ENCODE results near the gene IL24.

DNA sequence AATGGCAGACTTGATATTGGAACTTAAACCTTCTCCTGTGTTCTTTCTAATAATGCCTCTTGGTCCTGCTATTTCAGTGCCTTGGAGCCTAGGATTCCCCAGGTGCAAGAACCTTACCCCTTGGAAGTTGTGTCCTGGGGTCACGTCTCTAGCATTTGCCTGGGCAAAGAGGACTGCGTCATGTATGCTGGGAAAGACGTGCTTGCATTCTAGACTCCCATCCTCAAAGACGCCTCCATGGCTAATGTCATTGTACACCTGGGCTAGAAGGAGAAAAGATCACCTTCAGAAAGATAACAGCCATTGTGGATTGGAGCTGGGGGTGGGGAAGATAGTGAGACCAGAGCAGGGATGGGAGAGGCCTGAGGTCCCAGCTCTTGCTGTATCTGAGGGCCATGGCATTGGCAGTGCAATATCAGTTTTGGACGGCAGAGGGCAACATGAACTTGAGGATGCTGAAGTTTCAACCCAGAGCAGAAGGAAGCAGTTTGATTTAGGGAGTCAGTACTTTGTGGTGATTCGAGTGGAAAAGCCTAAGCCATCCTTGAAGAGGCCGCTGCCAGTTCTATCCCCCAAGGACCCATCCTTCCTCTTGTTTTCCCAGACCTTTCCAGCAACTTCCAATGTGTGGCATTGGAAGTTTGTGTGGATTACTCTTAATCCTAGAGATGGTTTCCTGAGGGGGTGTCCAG, 24.4 kb downstream of the SLC26A9 start:
- PRO-cap: no peak
- RAMPAGE, long total RNA, 3 experiments: no peak in any of the 3 experiments

DNA sequence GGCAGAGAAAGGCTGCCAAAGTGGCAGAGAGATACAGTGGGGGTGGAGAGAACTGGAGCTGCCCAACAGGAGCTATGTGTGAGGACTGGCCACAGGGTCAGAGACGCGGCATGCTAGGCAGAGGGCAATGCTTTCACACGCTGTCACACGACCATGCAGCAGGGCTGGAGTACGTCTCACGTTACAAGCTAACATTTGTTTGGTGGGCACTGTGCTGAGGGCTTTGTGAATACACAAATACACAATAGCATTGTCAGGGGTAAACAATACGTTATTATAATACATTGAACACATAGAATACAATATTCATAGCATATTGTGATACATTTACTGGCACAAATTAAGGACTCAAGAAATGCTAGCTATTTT, 4.7 kb downstream of the RAB7B start:
- PRO-cap: no peak
- RAMPAGE, long total RNA, 3 experiments: no peak in any of the 3 experiments

DNA sequence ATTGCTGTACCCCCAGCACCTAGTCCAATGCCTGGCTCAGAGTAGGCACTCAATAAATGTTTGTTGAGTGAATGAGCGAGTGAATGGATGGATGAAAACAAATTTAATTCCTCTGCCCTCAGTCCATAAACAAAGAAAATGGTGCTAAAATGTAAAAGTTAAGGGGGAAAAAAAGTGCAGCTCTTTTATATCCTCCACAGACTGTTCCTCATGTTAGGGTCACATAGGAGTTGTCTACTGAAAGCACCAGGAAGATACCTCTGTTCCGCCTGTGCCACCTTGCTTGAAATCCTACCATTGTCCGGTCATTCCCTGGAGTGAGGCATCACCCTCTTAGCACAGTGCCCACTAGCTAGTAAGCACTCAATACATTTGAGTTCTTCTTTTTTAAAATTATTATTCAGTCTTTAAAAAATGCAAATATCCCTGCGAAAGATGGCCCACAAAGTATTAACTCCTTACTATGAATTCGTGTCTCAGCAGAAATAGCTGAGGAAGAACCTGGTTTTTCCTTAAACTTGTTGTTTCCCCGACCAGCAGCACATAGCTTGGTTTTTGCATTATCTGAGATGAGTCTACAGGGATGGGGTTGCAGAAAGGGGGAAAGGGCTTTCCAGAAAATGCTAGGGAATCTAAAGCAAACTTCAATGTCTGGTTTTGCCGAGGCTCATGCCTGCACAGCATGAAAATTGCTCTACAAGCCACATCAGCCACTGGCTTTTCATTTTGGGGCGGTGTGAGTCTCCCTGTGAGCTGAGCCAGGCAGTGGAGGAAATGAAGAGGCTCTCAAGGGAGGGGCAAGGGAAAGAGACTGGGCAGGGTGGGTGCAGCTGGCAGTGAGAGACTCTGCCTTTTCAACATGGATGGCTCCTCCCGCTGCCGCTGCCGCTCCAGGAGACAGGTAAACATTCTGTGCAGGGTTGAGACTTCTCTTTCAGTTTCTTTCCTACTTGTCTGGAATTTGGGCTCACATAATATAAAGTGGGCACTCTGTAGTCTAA, 11.0 kb upstream of the CTSE start:
- PRO-cap: no peak
- RAMPAGE, long total RNA, 3 experiments: no peak in any of the 3 experiments

DNA sequence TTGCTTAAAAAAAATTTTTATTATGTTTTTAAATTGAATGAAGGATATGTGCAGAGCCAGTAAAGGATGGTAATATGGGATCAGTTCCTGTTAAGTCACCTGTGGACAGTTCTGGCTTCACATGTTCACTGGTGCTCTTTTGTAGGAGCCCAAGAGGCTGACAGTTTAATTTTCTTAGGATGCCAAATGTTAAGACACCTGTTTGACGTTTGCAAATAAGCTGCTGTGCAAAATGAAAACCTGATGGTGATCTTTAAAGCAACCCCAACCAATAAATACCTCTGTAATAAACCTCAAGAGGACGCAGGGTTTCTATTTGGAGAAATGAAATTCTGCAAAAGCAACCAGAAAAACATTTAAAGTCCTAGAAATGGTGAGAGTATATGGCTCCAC, 5.8 kb upstream of the RHEX start:
- PRO-cap: no peak
- RAMPAGE, long total RNA, 3 experiments: no peak in any of the 3 experiments

- PRO-cap: no peak
- RAMPAGE, long total RNA, 3 experiments: start-site peak on the minus strand in 3 of 3 experiments, at chr1:206203993-206204078 at its widest, 5 to 13 reads per replicate
Observed at GRCh38 chr1:206203945-206204743, 803 bp downstream of the SRGAP2 start.

DNA sequence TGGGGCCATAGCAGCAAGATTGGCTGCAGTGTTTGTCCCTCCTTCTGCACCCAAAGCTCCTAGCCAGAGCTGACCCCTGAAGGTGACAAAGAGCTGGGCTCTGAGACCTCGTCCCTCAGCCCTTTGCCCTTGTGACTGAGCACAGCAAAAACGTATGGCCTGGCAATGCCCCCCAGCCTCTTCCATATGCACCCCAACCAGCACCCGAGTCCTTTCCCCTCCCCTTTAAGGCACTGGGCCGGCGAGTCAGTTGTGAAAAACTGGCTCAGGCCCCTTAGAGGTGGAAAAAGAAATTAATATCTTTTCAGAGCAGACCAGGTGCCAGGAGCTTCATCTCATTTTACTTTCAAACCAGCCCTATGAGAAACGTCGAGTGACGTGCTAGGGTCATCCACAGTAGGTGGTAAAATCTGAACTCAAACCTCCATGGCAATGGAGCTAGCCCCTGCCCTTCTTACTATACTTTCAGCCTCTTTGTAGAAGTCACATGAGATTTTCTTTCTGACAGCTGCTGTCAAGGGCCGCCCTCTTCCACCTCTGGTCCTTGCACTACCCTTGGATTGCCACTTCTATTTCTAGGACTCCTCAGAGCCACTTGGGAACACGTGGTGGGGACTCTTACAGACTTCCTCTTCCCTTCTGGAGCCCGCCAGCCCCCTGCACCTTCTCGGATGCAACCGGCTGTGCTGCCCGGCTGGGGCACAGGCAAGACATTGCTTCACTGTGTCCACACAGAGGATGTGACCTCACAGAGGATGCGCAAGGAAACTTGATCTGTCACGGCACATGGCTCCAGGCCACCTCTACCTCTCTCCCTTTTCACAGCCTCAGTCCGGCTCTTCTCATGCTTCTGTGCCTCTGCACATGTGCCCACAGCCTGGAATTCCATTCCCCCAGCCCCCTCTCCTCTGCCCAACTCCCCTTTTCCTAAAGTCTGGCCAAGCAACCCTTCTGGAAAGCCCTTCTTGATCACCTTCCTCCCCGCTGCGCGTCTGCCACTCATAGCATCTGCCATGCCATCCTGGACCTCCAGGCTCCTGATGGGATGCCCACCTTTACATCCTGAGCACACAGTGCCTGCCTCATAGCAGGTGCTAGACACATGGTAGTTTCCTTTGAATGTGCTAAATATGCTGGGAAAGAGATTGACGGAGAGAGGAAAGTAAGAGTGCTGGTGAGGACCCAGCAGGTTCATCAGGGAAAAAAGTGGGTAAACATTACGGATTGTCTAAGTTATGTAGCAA, 2.4 kb upstream of the IKBKE start:
- PRO-cap: no peak
- RAMPAGE, long total RNA, 3 experiments: no peak in any of the 3 experiments

GRCh38 chr1:206503915-206504626, 3.3 kb upstream of the RASSF5 start:
- PRO-cap: no peak
- RAMPAGE, long total RNA, 3 experiments: no peak in any of the 3 experiments

DNA sequence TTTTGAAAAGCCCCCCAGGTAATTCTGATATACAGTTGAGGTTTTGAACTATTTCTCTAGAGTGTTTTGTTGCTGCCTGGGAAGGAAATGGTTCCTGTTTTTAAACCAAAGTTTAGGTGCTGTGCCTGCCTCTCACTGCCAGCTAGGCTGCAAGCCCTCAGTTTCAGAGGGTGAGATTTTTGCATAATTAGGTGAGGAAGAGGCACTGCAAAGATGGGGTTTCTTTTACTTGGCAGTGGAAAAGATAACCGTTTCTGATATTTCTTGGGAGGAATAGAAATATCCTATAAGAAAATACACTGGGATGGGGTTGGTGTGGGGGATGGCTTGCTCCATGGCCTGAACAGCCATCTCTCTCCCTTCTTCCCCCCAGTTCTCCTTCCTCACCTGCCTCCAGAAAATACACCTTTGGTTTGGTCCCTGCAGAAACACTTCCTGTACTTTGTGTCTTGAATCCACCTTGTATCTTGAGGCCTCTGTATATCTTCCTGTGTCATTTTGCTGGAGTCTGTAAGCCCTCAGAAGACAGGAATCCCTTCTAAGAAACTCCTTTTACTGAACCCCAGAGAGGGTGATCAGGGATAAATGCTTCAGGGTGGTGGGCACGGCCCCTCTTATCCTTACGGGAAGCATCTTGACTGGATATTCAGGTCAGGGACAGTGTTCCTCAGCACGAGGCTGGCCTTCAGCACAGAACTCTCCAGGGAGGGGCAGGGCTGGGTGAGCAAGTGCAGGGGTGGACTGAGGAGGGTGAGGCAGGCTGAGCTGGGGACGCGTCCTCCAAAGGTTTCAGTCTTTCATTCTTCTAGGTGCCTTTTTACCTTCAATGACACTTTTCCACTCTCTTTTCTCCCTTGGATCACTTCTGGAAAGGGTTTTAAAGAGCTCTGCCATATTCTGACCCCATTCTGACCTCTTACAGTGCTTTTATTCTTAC, 52.1 kb downstream of the RASSF5 start:
- PRO-cap: no peak
- RAMPAGE, long total RNA, 3 experiments: no peak in any of the 3 experiments

GRCh38 chr1:206608395-206608780, 3.9 kb downstream of the EIF2D start:
- PRO-cap: no peak
- RAMPAGE, long total RNA, 3 experiments: no peak in any of the 3 experiments

- PRO-cap: no peak
- RAMPAGE, long total RNA, 3 experiments: no peak in any of the 3 experiments
Observed at GRCh38 chr1:206666951-206667332, 17.8 kb upstream of the MAPKAPK2 start.

DNA sequence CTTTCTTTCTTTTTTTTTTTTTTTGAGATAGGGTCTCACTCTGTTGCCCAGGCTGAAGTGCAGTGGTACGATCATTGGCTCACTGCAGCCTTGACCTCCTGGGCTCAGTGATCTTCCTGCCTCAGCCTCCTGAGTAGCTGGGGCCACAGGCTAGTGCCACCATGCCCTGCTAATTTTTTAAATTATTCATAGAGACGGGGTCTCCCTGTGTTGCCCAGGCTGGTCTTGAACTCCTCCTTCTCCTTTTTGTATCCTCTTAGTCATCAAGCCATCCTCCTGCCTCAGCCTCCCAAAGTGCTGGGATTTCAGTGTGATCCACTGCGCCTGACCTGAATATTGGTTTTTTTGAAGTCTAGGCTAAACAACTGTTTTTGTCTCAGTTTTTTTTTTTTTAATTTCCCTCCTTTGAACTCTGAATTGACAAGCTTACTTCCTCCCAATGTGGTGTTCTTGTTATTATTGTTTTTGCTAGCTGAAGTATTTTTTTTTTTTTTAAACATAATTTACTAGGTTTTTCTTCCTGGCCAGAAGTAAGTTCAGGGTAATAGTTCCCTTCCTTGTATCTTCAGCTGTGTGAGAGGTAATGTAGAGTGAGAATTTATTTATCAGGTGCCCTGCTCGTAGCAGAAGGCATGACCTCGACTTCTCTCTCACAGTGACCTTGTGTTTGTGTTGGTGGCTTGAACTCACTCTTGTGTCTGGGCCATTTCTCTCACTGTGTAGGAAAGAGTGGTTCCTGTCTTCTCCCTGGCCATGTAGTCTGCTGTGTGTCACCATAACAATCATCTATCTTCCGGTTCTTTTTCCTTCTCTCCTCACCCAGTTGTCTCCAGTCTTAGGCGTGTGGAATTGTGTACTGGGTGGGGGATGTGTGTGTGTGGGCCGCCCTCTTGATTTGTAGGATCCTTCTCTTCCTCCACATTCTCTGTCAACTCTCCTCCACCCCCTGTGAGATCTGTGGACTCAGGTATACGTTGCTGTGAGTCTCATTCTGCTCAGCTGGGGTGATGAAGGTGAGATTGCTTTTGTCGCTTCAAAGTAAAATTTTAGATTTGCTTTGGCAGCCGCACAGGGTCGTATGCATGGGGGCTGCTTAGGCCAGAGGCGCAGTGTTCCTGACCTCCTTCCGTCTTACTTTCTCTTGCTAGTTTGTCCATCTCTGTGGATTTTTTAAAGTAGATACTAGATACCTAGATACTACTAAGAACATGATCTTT, 31.3 kb downstream of the MAPKAPK2 start:
- PRO-cap: no peak
- RAMPAGE, long total RNA, 3 experiments: no peak in any of the 3 experiments

GRCh38 chr1:206722875-206723369, 38.2 kb downstream of the MAPKAPK2 start:
- PRO-cap: no peak
- RAMPAGE, long total RNA, 3 experiments: no peak in any of the 3 experiments

DNA sequence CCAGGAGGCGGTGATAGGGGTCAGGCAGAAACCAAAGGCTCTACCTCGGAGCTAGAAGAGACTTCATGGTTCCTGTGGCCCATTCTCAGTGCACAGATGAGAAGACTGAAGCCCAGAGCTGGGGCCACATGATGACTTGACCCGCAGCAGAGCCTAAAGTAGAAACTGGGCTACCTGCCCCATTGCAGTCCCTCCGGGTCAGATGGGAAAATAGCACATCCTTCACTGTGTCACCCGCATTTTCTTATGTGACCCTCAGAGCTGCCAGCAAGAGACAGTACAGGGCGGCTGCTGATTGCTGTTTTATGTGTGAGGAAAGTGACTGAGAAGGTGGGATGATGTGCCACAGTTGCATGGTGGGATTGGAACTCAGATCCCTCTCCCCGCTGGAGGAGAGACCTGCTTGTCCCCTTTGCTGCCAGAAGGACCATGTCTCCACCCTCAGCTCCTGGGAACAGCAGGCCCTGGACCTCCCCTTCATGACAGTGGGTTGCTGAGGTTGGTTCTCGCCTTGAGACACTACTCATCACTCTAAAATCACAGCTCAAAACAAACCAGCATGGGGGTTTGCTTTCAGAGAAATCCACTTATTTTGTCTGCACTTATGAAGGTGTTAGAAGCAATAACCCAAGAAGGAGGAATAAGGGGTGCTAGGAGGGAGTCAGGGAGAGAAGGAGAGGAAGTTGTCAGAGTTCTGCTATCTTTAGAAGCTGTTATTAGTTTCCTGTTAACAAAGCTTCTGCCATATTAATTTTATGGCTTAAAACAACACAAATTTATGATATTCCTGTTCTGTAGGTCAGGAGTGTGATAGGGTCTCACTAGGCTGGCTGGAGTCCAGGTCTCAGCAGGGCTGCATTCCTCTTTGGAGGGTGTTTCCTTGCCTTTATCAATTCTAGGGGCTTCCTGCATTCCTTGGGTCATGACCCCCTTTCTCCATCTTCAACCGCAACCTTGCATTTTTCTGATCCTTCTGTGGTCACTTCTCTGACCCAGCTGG, 35.6 kb upstream of the IL19 start:
- PRO-cap: no peak
- RAMPAGE, long total RNA, 3 experiments: no peak in any of the 3 experiments

- PRO-cap: no peak
- RAMPAGE, long total RNA, 3 experiments: no peak in any of the 3 experiments
Observed at GRCh38 chr1:206803098-206803642, 30.9 kb upstream of the IL10 start.

GRCh38 chr1:206897187-206897825, at the start of gene IL24:
Gene IL24 (plus strand): TSS chr1:206897443.
- PRO-cap: no peak
- RAMPAGE, long total RNA, 3 experiments: no peak in any of the 3 experiments

GRCh38 chr1:206924528-206925292, 3.0 kb upstream of the FCMR start:
- PRO-cap: no peak
- RAMPAGE, long total RNA, 3 experiments: no peak in any of the 3 experiments

- PRO-cap: no peak
- RAMPAGE, long total RNA, 3 experiments: no peak in any of the 3 experiments
Observed at GRCh38 chr1:206951369-206952155, 5.3 kb upstream of the PIGR start.

GRCh38 chr1:207017965-207018700, 14.4 kb downstream of the C1orf116 start:
- PRO-cap: no peak
- RAMPAGE, long total RNA, 3 experiments: no peak in any of the 3 experiments

DNA sequence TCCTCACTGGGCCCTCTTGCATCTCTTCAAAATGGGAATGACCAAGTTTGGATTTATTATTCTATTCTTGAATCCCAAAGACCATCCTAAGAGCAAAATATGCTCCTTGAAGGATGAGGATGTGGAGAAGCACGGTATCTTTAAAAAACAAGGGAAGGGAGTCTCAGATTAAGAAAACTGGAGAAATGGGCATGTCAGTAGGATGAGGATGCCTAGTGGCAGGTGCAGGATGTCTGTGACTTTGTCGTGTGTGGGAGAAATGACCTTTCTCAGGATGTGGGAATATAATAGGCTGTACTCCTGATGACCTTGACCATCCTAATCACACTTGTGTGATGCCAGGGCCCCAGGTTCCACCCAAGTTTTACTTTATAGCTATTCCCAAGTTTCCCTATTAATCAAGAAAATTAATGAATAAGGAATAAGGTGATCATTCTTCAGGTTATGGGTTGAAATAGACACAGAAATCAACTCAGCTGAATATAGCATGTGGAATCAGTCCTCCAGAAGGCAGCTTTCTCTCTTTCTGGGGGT, 12.9 kb downstream of the C1orf116 start:
- PRO-cap: no peak
- RAMPAGE, long total RNA, 3 experiments: no peak in any of the 3 experiments

GRCh38 chr1:207021216-207021541, 11.4 kb downstream of the C1orf116 start:
- PRO-cap: no peak
- RAMPAGE, long total RNA, 3 experiments: no peak in any of the 3 experiments

All from tibial nerve (tissue), 3 donors.